SJSA1 (cell line): ENCODE measurements around the genes MAP3K7, UFL1, FHL5, CCNC and ASCC3.

- RAMPAGE, long total RNA = no peak
These were observed 140.5 kb downstream of the MAP3K7 start for GRCh38 chr6:90446441-90446734.

- RAMPAGE, long total RNA = no peak
These were observed 90.3 kb downstream of the MAP3K7 start for GRCh38 chr6:90496656-90496945.

DNA sequence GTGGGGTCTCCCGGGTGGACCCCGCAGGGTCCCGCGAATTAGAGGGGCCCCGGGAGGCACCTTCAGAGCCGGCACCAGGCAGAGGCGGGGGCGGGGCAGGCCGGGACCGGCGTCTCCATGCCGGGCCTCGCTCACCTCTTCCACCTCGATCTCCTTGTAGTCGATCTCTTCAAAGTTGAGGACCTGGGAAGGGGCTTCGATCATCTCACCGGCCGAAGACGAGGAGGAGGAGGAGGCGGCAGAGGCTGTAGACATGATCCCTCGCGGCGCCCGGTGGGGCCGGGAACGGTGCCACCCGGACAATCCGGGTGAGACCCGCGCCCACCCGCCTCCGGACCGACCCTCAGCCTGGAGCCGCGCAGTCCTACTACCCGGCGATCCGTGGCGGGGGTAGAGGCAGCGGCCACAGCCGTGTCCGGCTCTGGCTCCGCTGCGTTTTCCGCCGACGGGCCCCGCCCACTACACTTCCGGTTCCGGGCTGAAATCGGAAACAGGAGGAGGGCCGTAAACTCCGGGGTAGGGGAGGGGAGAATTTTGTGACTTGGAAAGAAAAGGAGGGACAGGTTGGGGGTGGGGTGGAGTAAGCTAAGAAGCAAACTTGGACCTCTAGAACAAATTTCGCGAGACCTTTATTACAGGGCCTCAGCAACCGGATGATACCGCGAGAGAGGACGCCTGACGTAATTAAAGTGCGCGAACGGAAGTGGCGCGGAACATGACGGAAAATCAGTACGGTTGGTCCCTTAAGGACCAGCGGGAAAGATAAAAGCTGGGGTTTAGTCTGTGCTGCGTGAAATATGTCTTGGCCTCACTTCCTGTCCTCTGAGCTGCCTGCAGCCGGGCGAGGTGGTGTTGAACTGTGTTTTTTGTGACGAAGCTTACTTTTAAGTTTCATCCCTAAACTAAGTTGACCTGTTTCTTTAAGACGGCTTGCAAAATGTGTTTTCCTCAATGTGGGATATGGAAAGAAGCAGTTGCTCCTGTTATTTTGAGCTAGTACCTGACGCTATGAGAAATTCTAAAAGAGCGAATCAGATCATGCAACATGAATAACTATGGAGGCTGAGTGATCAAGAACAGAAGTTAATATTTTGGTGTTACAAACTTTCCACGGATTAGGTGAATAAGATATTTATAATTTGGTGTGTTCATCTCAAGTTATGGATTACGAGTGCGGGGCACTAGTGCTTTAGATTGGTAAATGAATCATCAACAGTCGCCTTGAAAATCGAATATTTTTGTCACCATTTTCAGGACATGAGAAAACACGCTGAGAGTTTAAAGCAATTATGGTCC is at the start of gene MAP3K7:
TSS of gene MAP3K7 (minus strand) at position 444 of the 1,296 bp plus-strand sequence.
- RAMPAGE, long total RNA = start-site peak on the minus strand centred at position 429 of the sequence, 37 bp wide, 143 and 188 reads in 2 replicates

DNA sequence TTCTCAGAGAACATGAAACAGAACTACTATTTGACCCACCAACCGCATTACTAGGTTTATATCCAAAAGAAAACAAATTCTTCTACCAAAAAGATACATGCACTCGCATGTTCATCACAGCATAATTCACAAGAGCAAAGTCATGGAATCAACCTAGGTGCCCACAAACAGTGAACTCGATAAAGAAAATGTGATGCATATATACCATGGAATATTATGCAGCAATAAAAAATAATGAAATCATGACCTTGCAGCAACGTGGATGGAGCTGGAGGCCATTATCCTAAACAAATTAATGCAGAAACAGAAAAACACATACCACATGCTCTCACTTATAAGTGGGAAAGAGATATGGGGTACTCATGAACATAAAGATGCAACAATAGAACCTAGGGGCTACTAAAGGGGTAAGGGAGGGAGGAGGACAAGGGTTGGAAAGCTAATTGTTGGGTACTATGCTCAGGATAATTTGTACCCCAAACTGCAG is 963.7 kb upstream of the MANEA start:
- RAMPAGE, long total RNA = no peak

GRCh38 chr6:95519081-95520054 is 58.0 kb upstream of the MANEA start:
- RAMPAGE, long total RNA = no peak

DNA sequence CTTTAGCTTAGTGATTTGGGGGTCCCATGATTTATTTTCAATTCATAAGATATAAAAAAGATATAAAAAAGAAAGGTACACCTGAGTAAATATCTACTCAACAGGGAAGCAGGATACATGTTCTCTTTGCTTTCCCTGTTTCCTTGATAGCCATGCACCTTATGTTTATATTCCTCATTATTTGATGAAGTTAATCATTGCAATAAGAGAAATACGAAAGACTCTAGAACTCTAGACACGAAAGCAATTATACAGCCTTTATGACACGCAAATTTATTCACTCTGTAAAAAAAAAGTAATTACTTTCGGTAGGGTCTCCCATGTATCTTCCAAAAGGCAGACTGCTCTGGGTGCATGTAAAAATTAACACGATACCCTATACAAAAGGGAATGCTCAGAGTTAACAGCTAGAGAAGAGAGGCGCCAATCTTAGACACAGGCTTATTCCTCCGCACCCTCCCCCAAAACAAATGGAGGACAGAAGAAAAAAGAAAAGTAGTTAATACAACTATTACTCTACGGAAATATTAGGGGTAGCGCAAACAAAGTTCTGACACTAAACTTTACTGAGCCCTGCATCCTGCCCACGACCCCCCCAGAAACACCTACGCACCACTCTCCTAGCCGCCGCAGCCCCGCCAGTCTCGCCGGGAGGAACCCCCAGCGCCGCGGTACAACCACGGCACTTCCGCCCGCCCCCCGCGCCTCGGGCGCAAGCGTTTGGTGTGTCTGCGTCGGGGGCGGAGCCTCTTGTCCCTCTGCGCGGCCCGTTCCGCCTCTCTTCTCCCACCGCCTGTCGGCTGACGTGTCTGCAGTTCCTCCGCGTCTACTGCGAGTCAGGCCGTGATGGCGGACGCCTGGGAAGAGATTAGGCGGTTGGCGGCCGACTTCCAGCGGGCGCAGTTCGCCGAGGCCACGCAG is at the start of gene UFL1:
TSS of gene UFL1 (plus strand) at position 779 of the 921 bp plus-strand sequence.
- RAMPAGE, long total RNA = no peak

DNA sequence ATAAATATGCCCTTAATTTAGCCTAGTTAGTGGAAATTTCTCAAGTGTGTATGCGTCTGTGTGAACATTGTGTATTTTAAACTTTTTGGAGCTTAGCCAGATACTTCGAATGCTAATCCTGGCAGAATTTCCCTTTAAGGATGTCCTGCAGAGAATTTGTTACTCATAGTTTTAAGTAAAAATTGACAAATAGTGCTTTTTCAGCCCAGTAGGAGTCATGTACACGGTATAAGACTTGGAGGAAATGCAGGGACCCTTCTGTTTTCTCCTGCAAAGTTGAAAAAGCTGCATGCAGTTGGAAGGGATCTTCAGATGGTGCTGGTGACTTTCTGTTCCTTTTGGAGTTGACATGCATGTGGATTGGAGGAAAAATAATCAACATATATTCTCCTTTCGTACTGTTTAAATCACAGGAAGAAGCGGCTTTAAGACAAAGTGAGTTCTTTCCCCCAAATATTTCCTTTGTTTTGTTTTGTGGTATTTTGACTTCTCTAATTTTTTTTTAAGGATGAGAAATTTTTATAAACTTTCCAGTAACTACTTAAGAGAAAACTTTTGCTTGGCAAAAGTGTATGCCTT is at the start of gene FHL5:
TSS of gene FHL5 (plus strand) at position 208 of the 579 bp plus-strand sequence.
- RAMPAGE, long total RNA = no peak

GRCh38 chr6:96608039-96608543 is 45.2 kb downstream of the FHL5 start:
- RAMPAGE, long total RNA = no peak

GRCh38 chr6:96898574-96899044 is 918 bp upstream of the NDUFAF4 start:
- RAMPAGE, long total RNA = no peak

DNA sequence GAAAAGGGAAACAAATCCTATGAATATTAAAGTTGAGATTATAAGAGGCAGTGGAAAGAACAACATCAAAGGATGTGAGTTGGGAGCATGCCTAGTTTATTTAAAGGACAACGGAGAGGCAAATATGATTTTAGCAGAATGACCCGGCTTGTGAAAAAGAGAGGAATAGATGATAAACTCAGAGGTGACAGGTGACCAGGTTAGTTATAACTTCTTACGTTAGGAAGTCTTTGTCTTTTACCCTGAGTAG is 723.2 kb upstream of the POU3F2 start:
- RAMPAGE, long total RNA = no peak

GRCh38 chr6:98937892-98938407 is 9.8 kb downstream of the FBXL4 start:
- RAMPAGE, long total RNA = no peak

- RAMPAGE, long total RNA = no peak
These were observed 323 bp upstream of the TSTD3 start for GRCh38 chr6:99520606-99520845.

- RAMPAGE, long total RNA = start-site peak on the minus strand at chr6:99568623-99568665, 568 and 378 reads in 2 replicates
These were observed at the start of gene CCNC for GRCh38 chr6:99567929-99569062. Gene CCNC (minus strand): TSS chr6:99568660.

DNA sequence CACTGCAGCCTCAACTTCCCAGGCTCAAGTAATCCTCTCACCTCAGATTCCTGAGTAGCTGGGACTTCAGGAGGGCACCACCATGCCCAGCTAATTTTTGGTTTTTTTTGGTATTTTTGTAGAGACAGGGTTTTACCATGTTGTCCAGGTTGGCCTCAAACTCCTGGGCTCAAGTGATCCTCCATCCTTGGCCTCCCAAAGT is 11.1 kb downstream of the MCHR2 start:
- RAMPAGE, long total RNA = no peak

DNA sequence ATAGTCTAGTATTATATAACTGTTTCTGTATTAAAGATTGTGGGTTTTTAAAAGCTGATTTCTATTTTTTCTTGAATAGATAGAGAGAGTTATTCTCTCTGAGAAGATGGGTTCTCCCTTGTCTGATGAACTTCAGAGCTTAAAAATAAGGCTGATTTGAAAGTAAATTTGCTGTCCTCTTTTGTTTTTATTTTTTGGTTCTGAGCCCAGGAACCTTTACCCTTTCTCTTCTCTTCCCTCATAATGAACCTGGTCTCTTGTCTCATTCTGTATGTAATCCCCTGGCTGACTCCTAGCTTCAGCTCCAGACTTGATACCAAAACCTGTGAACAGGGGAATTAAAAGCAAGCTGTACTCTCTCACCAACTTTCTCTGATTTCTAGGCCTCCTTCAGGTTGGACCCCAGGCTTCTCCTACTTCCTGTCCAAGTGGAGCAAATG is 188.0 kb upstream of the MCHR2 start:
- RAMPAGE, long total RNA = no peak

DNA sequence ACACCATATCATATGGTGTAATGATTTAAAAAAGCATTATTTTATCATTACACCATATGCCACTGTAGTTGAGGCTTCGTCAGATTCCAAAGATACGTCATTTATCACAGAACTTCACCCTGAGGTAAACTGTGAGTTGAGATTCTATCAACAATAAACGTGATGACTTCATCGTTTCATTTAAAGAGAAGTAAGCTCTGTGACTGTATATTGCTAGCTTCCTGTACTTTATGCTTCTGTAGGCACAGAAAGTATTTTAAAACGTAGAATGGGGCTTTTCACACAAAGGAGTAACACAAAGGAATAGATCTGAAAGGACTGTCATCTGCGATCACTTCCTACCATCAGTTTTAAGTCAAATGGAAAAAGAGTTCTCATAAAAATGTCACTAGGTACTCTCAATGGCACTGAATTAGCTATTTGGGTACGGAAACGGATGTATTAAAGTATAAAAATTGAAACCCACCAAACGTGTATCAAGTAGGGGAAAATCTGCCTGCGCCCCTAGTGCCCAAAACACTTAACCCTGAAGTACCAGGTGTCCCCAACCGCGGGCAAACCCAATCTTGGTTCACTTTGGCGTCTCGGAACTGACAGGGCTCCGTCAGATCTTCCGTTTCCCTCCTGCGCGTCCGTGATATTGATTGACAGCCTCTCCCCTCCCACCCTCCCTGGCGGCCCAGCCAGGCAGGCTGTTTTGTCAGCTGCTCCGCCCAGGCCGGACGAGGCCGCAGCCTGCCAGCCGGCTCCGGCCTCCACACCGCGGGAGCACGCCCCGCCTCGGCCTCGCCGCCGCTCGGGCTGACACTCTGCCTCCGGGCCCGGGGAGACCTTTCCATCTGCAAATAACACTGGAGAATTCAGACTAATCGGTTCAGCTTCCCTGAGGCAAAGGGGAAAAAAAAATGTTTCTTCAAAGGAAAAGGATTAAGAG is 234.6 kb upstream of the MCHR2 start:
- RAMPAGE, long total RNA = no peak

DNA sequence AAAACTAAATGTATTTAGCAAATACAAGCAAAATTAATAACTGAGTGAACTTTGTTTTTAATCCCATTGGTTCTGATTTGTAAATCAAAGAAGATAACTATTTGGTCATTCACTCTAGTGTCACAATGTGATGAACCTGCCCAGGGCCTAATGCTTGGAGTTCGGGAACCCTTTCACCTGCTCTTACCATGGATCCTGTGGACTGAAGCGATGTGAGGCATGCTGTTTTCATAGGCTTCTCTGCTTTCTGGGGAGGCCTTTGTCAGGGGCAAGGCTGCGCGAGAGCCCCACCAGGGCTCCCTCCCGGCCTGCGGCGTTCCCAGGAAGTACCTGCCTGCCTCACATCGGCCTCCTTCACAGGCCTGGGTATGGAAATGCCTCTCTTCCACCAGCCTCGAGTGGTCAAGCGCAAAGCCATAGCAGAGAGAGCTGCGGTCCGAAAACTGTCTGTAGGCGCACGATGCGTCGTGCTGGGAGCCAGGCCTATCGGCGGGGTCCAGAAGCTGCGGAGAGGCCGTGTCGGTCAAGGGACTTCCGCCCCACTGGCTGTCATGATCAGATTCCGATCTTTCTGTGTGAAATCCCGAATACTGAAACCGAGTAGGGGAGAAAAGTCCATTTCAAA is 71.3 kb downstream of the SIM1 start:
- RAMPAGE, long total RNA = no peak

GRCh38 chr6:100463180-100463542 is 1.6 kb downstream of the SIM1 start:
- RAMPAGE, long total RNA = no peak

DNA sequence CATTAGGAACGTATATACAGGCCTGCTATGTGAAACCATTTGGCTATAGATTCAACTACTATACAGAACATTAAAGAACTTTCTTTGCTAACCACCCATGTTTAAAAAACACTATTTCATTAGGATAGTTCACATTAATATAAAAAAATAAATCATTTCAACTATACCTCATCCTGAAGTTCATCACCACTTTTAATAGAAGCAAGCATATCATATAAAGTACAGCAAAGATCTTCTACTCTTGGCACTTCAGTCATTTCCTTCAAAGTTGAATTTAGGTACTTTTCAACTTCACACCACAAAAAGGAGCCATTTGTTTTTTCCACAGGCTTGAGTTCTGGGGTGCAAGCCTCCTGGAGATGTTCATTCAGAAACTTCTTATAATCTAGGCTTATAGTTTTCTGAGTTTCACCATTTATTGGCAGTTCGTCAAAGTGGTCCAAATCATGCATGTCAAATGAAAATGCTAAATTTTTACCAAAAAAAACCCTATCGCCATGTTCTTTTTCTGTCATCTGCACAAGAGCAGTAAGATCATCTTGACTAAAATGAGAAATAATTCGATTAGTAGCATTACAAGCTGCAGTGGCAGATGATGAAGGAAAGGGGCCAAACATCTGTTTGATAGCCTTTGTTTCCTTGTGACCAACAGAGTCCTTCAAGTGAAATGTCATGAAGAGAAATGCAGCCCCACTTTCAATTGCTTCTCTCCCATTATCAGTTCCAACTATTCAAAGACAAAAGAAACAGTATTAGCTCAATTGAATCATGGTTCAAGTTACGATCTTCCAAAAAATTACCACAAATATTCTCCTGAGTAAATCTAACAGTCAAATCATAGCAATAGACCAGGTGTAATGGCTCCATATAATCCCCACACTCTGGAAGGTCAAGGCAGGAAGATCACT is 32.9 kb downstream of the ASCC3 start:
- RAMPAGE, long total RNA = no peak

GRCh38 chr6:100880650-100881688 is at the start of gene ASCC3:
Gene ASCC3 (minus strand): TSS chr6:100881329.
- RAMPAGE, long total RNA = start-site peak on the minus strand at chr6:100881267-100881335, 525 and 269 reads in 2 replicates